Endothelial cell (in vitro differentiated cells): ENCODE measurements around a stretch of chr5.

- PRO-cap: no peak
Measured at GRCh38 chr5:10417825-10418501, 23.7 kb upstream of the ROPN1L start.

DNA sequence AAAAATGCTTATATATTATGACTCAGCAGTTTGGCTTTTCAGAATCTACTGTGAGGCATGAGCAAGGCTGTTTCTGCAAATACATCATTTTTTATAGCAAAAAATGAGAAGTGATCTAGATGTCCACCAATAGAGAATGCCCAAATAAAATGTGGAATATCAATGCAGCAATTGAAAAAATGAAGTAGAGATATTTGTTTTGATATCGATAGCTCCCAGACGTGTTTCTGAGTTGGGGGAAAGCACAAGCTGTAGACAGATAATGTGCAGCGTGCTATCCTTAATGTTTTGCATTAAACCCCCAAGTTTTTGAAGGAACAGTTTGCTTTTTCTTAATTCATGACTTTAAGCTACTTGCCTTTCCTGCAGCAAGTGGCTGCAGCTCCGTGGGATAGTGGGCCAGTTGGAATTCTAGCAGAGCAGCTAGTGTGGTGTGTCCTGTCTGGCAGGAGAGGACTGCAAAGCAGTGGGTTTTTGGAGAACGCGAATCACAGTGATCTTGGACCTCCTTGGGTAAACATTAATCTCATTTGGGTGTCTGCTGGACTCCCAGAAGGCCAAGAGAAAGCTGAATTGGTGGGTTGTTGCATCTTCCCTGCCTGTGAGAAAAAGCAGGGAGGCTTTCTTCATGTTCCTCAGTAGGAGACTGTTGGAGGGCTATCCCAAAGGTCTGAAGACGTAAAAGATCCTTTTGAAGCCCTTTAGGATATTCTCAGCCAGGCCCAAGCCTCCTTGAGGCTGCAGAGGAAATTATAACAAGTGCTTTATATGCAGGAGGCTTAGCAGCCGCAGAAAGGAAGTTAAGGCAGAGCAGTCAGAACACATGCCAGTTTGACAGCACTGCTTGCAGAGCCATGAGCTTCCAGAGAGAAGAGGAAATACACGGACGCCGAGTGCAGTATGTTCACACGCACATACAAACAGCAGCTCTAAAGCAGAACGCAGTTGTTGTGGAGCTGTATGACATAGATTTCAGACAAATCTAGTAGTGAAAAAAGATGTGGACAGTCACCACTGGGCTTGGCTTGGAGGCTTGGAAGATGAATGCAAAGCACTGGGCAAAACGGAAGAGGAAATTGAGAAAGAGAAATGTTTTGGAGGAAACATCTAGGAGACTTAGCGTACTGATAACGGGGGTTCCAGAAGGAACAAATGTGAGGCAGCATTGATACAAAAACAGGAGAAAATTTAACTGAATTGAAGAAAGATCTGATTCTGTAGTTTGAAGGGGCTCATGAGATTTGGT is 20.1 kb upstream of the ROPN1L start:
- PRO-cap: no peak

GRCh38 chr5:10440907-10441618 is 616 bp upstream of the ROPN1L start:
- PRO-cap: bidirectional peak, plus-strand start at chr5:10441188, minus-strand start at chr5:10441137

GRCh38 chr5:10606972-10607747 is 43.3 kb downstream of the ANKRD33B start:
- PRO-cap: no peak

DNA sequence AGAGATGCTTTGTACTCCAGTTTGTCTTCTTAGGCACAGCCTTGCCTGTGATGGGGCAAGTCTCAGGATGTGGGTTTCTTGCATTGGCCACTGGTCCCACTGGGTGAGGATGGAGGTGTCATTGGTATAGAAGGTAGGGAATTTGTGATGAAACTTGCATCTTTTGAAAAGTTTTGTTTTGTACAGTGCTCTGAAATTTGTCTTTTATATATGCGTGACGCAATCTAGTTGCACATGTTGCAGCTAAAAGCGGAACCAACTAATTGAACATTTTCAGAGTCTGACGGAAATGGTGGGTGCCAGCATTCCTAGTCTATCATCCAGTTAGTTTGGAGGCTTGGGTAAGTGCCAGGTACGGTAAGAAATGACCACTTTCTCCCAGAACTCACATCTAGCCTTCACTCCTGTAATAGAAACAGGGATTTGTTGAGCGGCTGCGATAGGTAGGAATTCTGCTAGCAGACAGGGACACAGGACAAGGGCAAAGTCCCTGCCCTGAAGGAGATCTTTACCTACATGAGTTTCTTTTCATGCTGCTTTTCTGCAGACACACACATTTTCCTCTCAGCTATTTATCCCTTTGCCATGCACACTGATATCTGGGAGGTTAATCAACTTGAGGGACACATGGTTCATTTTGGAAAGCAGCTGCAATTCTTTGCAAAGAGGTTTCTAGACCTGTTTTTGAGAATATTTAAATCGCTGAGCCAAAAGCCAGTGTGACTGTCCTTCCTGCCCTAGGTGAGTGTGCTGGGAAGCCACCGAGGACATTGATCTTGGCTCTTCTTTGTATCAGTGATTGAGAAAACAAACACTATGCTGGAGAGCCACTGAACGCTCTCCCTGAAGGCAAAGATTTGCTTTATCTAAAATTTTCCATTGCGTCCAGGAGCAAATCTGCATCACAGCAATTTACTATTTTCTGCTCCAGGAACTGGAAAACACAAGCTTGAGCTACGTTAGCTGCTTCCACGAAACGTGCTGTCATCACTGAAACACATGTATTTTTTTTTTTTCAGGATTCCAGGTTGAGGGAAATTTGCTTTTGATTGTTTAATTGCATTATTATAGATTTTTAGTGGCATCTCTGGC is 89.7 kb downstream of the DAP start:
- PRO-cap: no peak

DNA sequence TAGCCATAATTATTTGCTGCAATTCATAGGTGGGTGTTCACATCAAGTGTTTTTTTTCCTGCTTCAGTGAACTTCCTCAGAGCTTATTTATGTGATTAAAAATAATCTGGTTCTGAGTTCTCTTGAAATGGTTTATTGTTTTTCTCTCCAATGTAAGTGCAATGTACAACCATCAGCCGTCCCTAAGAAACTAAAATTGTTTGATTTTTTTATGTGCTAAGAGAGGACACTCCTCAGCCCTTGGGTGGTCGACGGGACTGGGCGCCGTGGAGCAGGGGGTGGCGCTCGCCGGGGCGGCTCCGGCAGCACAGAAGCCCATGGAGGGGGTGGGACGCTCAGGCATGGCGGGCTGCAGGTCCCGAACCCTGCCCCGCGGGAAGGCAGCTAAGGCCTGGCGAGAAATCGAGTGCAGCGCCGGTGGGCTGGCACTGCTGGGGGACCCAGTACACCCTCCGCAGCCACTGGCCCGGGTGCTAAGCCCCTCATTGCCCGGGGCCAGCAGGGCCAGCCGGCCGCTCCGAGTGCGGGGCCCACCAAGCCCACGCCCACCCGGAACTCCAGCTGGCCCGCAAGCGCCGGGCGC is 669.6 kb upstream of the CTNND2 start:
- PRO-cap: bidirectional peak, plus-strand start at position 318 of the sequence, minus-strand start at position 259 of the sequence

- PRO-cap: no peak
Measured at GRCh38 chr5:14108106-14108922, 34.8 kb upstream of the TRIO start.

- PRO-cap: no peak
Measured at GRCh38 chr5:14145697-14146483, 2.7 kb downstream of the TRIO start.

GRCh38 chr5:14158696-14159521 is 15.8 kb downstream of the TRIO start:
- PRO-cap: no peak

DNA sequence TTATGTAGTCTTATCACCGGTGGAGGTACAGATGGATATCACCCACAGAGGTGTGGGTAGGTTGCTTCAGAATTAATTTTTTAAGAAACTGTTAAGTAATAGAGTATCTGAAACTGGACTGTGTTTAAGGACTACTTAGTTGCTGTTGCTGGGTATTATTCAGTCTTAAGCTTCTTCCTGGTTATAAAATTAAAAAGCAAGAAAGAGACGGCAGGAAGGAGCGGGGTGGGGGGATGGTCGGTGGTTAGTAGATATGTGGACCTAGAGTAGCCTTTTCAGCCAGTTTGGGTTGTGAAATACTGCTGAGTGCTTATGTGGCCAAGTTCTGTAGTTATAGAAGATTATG is 28.4 kb downstream of the TRIO start:
- PRO-cap: no peak

- PRO-cap: bidirectional peak, plus-strand start at chr5:14174569, minus-strand start at chr5:14174364
Measured at GRCh38 chr5:14173999-14174654, 31.0 kb downstream of the TRIO start.

- PRO-cap: no peak
Measured at GRCh38 chr5:14183638-14183926, 40.4 kb downstream of the TRIO start.

DNA sequence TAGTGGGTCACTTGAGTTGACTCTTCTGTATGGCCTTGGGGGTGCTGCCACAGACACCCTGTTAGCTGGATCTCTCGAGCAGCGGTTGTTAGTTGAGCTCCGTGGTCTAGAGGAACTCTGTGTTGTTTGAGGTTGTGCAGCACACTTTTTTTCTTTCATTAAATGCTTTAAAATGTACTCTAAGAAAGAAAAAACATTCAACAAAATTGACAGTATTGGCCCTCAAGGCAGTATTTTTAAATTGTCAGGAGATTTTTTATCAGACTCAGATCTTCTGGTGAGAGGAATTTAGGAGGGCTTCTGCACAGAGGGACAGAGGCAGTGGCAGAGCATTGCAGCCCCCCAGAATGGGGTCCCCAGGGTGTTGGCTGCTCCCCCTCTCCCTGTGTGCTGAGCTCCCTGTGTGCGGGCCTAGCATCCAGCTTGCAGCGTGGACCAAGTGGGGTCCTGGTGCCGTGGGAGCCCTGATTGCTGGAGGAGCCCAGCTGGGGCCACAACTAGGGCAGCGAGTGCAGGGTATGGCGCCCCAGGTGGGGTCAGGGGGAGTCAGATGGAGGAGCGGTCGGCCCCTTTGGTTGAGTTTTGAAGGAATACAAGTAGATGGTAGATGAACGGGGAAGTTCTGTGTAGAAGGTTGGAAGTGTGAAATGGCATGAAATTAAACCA is 66.6 kb downstream of the TRIO start:
- PRO-cap: no peak

GRCh38 chr5:14431839-14432471 is 149.6 kb upstream of the OTULINL start:
- PRO-cap: unidirectional peak, plus-strand start at chr5:14432113

DNA sequence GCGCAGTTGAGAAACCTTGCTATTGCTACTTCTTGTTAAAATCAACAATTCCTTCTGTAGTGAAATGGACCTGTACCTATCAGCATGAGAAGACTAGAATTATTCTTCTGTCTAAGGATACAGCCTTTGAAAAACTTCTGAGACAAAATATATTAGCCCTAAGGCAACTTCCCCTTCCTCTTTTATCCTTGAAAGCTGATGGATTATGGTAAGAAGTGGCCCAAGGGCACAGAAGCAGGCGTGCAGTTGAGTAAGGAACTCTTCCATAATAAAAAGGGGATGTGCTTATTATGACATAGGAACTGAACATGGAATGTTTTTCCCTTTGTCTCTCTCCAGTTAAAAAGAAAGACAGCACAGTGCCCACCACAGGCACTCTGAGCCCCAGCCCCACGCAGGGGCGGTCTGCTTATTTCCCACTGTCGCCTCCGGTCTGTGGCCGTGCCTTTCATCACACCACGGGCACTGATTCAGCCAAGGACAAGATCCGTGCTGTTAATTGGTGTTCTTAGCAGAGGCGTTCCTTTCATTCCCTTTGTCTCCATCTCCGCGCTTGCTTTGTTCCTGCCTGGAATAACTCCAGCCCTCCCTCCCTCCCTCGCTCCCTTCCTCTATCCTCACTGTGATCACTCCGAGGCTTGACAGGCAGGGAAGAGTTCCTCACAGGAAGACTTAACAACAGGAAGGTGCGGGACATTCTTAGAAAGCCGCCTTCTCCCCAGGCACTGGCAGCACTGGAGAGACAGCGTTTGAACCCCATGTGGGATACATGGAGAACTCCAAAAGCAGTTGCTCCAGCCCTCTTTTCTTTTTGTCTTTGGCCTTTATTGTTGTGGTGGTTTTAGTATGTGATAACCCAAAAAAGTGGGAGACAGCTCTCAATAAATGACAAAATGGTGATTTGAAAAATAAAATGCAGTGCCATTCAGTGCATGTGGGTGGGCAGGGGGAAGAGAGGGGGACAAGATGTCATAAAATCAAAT is 135.7 kb upstream of the OTULINL start:
- PRO-cap: bidirectional peak, plus-strand start at position 538 of the sequence, minus-strand start at position 437 of the sequence

DNA sequence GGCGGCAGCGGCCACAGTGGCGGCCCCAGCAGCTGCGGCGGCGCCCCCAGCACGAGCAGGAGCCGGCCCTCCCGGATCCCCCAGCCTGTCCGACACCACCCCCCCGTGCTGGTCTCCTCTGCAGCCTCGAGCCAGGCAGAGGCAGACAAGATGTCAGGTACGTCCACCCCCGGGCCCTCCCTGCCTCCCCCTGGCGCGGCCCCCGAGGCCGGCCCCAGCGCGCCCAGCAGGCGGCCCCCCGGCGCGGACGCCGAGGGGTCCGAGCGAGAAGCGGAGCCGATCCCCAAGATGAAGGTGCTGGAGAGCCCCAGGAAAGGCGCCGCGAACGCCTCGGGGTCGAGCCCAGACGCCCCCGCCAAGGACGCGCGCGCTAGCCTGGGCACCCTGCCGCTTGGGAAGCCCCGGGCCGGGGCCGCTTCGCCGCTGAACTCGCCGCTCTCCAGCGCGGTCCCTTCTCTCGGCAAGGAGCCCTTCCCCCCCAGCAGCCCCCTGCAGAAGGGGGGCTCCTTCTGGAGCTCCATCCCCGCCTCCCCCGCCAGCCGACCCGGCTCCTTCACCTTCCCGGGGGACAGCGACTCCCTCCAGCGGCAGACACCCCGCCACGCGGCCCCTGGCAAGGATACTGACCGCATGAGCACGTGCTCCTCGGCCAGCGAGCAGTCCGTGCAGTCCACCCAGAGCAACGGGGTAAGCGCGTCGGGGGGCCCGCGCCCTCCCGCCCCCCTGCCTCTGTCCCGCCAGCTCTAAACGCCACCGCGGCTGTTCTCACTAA is 93.8 kb upstream of the OTULINL start:
- PRO-cap: no peak

GRCh38 chr5:14572699-14573057 is 8.9 kb upstream of the OTULINL start:
- PRO-cap: no peak

DNA sequence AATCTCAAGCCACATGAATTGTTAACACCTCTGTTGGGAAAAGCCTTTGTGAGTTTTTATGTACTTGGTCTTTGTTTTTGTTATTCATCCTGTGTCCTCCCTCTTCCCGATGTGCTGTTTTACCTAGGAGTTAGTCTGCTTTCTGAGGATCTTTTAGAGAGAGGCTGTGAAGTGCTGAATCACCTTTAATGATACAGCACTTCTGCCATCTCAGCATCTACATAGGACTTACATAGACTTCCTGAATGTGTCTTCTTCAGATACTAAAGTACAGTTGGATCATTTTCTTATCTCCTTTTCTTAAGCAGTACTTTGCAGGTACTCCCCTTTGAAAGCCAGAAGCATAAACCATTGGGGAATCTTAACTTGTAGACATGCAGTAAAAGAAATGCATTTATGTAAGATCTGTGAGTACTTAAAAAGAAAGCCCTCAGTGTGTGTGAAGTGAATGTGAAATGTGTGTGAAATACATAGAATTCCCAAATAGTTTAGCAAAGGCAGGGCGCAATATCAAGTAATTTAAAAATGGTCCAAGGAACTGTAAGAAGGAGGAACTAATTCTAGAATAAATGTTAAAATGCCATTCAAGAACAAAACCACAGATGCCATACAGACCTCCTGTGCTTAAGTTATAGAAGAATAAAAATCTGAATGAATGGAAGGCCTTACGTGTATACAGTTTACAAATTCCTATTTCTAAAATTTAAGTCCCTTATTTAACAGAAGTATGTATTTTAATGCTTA is 31.7 kb downstream of the OTULIN start:
- PRO-cap: no peak

DNA sequence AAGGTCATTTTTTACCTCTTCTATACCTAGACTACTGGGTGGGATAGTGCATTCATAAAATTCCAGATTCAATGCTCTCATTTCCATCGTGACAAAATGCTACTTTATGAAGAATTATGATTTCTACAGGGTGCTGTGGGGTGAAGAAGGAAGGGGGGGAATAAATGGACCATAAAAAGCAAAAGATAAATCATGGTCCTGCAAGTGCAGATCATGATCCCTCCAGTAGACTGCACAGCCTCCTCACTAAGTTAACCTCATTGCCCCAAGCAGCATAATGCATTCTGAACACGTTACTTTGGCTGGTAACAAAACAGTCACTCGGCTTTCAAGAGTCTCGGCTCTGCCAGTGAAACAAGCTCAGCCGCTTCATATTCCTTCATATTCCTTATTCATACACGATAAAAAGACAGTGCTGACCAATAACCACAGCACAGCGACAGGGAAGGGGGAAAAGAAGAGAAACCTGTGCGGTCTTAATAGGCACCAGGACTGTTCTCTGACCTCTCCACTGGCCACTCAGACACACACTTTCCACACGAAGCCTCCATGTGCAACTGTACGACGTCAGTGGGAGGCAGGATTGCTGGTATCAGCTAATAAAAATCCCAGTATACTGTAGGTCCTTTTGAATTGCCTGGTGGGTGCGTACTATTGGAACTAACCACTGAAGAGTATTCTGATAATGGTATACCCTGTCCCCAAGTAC is 60.6 kb downstream of the ANKH start:
- PRO-cap: no peak

DNA sequence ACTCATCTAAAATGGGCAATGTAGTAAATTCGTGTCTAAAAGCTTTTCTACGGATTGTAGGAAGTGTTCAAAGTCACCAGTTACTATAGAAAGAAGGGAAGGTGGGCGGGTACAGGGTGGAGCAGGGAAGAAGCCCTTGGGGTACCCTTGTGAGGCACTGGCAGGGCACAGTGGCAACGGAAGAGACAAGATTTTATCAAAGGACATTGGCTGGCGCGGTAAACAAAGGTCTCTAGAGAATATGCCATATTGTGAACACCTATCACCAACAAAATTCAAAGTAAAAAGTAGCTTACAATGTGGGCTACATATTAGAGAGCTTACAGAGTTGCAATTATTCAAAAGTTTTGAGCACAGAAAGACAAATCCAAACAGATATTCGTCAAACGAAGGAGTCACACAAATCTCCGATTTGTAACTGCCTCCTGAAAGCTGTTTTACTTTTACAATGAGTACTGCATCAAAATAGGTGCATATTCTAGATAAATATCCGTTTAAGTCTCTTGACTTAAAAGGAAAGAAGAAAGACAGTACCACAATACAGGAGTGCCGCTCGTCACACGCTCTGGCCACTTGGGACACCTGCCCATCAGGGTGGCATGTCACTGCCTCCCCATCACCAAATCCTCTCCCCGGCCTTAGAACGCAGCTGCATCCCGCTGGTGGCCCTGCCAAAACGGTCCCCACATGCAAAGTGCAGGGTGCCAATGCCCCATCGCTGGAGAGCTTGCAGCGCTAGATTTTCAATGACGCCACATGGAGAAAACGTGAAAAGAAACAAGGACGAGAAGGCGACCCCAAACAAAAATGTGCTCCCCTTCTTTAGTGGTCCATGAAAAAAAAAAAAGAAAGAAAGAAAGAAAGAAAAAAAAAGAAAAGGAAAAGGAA is 1.4 kb downstream of the ANKH start:
- PRO-cap: no peak